Lower leg skin (tissue), 2 donors: Measurements from ENCODE around the gene CDH7.

- PRO-cap, result no peak
- RAMPAGE, long total RNA, 2 experiments, result start-site peak on the plus strand in 1 of 2 experiments, at chr18:63974621-63974720 at its widest, 9 reads per replicate
These were observed 4.6 kb downstream of the SERPINB8 start for GRCh38 chr18:63974269-63975178.

DNA sequence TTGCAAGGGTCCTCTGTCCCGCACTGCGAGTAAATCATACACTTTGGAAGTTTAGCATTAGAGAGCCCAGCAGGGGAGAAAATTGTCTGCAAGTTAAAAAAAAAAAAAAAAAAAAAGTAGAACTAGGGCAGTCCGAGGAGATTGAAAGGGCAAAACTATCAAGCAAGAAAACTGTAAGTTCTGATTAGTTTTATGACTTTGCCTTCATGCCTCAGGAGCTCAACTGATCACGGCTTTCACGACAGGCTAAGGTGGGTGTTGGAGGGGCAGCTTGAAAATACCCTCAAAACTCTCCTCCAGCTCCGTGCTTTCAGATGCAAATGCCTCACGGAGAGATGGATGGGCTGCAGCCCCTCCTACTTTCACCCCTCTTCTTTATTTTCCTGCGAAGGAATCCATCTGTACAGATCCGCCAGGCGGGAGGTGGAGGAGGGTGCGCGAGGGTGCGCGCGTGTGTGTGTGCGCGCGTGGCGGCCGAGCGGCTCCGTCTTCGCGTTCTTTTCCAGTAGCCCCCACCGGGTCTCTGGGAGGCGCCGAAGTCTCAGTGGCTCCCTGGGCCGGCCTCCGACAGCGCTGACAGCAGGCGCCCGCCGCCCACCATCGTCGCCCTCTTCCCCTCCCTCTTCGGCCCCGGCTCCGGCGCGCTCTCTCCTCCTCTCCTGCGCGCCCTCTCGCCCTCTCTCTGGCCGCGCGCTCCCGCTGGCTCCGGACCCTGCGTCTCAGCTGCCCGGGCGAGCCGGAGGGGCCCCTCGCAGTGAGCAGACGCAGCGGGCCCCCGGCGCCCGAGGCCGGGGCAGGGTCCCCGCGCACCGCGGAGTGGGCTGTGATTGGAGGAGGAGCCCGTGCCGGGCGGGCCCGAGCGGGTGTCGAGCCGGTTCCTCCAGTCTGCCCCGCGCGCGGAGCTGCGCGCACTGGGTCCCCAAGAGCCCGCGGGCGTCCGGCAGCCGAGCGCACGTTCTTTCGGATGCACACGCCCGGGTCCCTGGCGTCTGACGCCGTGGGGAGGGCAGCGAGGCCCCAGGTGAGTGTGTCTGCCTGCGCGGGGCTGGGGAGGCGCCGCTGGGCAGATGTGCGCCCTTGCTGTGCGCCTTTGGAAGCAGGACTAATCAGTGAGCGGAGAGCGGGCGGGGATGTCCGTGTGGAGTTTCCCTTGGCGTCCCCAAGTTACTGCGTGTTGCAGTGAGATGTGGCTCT is at the start of gene CDH7:
TSS of gene CDH7 (plus strand) at position 883 of the 1,194 bp plus-strand sequence.
- PRO-cap, result no peak
- RAMPAGE, long total RNA, 2 experiments, result no peak in any of the 2 experiments

DNA sequence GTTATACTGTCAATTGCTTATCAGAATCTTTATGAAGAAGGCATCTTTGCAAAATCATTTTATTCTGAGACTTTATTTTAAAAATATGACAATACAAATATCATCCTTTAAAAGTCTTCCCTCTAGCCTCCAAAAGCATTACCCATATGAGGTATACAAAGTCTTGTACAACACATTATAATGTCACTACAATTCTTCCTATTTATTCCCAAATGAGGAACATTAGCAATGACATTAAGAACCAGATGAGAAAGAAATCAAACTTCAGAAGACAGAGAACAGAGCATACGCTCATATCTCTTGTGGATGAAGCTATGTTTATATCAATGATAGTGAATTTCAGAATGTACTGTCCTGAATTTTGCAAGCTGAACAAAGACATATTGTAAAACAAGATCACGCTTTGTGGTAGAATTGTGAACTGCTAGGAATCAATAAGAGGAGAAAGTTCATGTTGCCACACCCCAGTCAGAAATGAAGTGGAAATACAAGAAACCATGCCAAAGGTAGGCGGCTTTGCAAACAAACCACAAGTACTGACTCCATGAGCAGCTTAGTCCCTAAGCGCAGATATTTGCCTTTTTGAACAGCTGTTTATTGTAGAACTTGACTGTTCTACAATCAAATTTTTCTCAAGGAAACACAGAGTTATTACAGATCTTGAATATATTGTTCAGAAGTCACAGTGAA is 120.6 kb upstream of the CDH19 start:
- PRO-cap, result no peak
- RAMPAGE, long total RNA, 2 experiments, result no peak in any of the 2 experiments

DNA sequence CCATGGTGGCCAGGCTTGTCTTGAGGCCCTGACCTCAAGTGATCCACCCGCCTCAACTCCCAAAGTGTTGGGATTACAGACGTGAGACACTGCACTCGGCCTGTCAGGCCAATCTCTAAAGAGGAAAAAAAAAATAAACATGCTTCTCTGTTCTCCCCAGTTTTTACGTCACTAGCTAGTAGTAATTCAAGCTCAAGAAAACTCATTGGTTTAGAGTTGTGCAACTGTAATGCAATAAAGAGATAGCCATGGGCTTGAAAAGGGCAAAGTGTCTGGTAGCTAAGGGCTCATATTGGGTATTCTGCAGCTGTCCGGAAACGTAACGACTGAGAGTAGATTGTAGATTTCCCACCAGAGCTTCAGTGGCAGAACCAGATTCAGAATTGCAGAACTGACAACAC is 112.2 kb upstream of the DSEL start:
- PRO-cap, result no peak
- RAMPAGE, long total RNA, 2 experiments, result no peak in any of the 2 experiments

DNA sequence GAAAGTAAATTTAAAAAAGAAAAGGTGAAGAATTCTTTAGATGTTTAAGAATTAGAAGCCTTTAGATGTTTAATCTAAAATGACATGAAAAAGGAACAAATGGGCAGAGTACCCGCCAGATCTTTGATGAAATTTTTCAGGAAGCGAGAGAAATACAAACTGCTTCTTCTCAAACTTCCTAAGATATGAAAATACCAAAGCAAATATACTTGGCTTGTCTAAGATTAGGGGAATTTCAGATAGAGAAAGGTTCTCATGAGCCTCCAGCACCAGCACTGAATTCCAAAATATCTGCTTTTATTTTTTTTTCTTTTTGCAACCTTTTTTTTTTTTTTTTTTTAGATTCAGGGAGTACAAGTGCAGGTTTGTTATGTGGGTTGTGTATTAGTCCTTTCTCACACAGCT is 7.7 kb upstream of the TMX3 start:
- PRO-cap, result no peak
- RAMPAGE, long total RNA, 2 experiments, result no peak in any of the 2 experiments

- PRO-cap, result no peak
- RAMPAGE, long total RNA, 2 experiments, result no peak in any of the 2 experiments
These were observed 1.7 kb upstream of the DOK6 start for GRCh38 chr18:69399094-69399308.

- PRO-cap, result no peak
- RAMPAGE, long total RNA, 2 experiments, result no peak in any of the 2 experiments
These were observed 814 bp downstream of the DOK6 start for GRCh38 chr18:69401410-69401994.

DNA sequence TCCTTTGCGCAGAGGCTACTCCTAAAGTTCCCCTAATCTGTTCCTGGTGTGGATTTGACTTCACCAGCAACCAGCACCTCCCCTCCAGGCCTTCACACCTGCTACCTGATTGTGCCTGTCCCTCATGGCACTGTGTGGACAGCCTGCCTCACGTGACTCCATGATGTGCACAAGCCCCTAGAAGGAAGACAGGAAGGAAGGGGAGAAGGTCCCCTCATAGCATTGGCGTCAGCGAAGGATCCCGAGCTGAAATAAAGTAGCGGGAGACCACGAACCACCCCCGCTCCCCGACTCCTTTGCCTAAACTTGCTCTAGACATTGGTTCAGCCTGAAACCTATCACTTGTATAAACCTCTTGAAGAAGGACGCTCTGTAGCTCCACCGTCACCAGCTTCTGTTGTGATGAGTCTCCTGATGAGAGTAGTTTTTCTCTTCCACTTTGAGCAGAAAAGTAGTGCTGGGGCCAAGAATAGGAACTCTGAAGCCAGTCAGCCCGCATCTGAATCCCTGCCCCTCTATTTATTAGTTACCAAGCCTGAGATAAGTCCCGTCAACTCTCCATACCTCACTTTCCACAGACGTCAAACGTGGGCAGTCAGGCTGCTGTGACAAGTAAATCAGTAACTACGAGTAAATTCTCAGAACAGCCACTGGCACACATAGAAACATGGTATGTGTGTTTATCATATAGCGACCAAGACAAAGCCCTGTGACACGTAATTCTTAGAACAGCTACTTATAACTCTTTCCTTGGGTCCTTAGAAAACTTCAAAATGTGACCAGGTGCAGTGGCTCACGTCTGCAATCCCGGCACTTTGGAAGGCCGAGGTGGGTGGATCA is 61.8 kb downstream of the CD226 start:
- PRO-cap, result no peak
- RAMPAGE, long total RNA, 2 experiments, result no peak in any of the 2 experiments

DNA sequence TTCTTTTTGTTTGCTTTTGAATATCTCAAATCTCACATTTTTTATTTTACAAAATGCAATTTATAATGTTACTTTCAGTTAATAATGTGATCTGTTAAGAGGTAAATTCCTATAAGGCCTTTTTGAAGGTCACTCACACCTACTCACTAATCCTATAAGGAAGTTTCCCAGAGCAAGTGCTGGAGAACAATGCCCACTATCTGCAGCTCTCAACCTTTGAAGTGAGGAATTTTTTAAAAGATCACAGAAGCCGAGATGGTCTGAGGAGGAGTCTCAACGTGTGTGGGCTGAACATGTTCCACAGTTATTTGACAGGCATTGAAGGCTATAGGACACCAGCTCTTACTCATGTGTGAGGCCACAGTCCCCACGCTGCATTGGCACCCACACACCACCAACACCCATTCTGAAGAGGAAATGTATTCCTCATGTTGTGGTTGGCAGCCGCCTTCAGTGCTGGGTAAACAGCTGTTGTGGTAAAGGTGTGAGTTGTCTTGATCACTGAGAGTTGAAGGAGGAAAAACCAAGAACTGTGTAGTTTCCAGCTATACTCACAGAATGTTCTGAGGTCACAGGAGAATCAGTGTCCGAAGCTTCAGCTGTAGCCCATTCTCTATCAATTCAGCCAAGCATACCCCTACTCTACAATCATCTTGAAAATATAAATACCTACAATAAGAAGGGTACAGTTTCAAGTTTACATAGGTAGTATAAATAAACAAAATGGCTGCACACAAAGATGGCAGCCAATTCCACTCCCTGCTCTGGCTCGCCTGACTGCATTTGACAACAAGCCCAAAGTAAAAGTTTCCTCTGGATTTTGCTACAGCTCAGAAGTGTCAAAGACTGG is 12.3 kb downstream of the CD226 start:
- PRO-cap, result no peak
- RAMPAGE, long total RNA, 2 experiments, result no peak in any of the 2 experiments

- PRO-cap, result no peak
- RAMPAGE, long total RNA, 2 experiments, result no peak in any of the 2 experiments
These were observed 15.0 kb downstream of the RTTN start for GRCh38 chr18:70190440-70190842.

GRCh38 chr18:70322805-70323406 is 34.1 kb downstream of the SOCS6 start:
- PRO-cap, result no peak
- RAMPAGE, long total RNA, 2 experiments, result no peak in any of the 2 experiments

- PRO-cap, result no peak
- RAMPAGE, long total RNA, 2 experiments, result no peak in any of the 2 experiments
These were observed 530.9 kb downstream of the CBLN2 start for GRCh38 chr18:72013308-72013507.

GRCh38 chr18:72208889-72209727 is 335.0 kb downstream of the CBLN2 start:
- PRO-cap, result no peak
- RAMPAGE, long total RNA, 2 experiments, result no peak in any of the 2 experiments

DNA sequence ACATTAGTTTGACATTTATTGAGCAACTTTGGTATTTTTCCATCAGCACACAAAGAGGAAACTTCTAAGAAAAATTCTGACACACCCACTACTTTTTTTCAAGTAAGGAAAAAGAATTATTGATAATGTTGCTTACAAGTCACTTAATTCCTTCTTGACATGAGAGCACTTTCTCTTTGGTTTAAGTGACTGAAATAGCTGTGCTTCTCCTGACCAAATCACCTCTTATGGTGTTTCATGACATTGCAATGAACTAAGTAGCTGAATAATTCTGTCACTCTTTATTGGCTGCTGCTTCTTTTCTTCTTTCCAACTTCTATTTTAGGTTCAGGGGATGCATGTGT is 447.5 kb upstream of the NETO1 start:
- PRO-cap, result no peak
- RAMPAGE, long total RNA, 2 experiments, result no peak in any of the 2 experiments

GRCh38 chr18:73318604-73319278 is 451.0 kb upstream of the NETO1 start:
- PRO-cap, result no peak
- RAMPAGE, long total RNA, 2 experiments, result no peak in any of the 2 experiments

- PRO-cap, result no peak
- RAMPAGE, long total RNA, 2 experiments, result no peak in any of the 2 experiments
These were observed 472.5 kb upstream of the NETO1 start for GRCh38 chr18:73340157-73340908.

GRCh38 chr18:73784640-73785197 is 362.9 kb downstream of the FBXO15 start:
- PRO-cap, result no peak
- RAMPAGE, long total RNA, 2 experiments, result no peak in any of the 2 experiments

DNA sequence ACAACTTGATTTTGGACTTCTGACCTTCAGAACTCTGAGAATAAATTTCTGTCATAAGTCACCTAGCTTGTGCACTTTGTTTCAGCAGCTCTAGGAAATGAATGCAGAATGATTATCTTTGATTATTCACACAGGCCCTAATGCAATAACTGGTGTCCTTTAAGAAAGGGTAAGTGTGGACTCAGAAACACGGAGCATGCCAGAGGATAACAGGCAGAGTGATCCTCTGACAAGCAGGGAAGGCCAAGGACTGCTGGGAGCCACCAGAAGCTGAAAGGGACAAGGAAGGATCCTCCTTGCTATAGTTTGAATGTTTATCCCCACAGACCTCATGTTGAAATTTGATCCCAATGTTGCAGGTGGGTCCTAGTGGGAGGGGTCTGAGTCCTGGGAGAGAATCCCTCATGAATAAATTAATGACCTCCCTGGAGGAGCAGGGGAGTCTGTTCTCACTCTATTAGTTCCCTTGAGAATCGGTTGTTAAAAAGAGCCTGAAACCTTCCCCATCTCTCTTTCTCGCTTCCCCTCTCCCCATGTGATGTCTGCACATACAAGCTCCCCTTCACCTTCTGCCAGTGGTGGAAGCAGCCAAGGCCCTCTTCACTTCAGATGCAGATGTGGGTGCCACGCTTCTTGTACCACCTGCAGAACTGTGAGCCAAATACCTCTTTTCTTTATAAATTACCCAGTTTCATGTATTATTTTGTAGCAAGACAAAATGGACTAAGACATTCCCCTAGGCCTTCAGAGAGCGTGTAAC is 124.4 kb downstream of the FBXO15 start:
- PRO-cap, result no peak
- RAMPAGE, long total RNA, 2 experiments, result no peak in any of the 2 experiments

- PRO-cap, result no peak
- RAMPAGE, long total RNA, 2 experiments, result no peak in any of the 2 experiments
These were observed 64.6 kb downstream of the FBXO15 start for GRCh38 chr18:74082987-74083540.

- PRO-cap, result no peak
- RAMPAGE, long total RNA, 2 experiments, result no peak in any of the 2 experiments
These were observed 49.5 kb downstream of the TIMM21 start for GRCh38 chr18:74197556-74198569.